Vermiform appendix (tissue), 1 donor: Measurements from ENCODE around the genes SMYD3, OR2G3, OR2T8, OR2AK2, OR2T33 and OR2T29.

GRCh38 chr1:246506304-246507497 lies at the start of gene SMYD3:
Gene SMYD3 (minus strand): TSS chr1:246507279.
- PRO-cap, result bidirectional peak, plus-strand start at chr1:246507361, minus-strand start at chr1:246507272

DNA sequence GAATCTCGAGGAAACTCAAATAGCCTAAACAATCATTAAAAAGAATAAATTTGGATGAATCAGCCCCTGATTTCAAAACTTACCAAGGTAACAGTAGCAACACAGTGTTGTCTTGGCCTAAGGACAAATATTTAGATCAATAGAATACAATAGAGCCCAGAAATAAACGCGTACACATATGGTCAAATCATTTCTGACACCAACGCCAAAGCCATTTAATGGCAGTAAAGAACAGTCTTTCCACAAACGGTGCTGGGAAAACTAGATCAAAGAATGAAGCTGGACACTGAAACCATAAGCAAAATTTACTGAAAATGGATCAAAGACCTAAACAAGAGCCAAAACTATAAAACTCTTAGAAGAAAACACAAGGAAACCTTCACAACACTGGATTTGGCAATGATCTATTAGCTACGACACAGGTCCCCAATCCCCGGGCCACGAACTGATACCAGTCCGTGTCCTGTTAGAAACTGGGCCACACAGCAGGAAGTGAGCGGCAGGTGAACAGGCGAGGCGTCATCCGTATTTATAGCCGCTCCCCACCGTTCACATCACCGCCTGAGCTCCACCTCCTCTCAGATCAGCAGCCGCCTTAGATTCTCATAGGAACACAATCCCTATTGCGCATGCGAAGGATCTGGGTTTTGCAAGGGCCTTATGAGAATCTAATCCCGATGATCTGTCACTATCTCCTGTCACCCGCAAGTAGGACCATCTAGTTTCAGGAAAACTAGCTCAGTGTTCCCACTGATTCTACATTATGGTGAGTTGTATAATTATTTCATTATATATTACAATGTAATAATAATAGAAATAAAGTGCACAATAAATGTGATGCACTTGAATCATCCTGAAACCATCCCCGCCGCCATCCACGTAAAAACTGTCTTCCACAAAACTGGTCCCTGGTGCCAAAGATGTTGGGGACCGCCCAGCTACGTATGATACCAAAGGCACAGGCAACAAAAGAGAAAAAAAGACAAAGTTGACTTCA lies 11.9 kb downstream of the TFB2M start:
- PRO-cap, result no peak

DNA sequence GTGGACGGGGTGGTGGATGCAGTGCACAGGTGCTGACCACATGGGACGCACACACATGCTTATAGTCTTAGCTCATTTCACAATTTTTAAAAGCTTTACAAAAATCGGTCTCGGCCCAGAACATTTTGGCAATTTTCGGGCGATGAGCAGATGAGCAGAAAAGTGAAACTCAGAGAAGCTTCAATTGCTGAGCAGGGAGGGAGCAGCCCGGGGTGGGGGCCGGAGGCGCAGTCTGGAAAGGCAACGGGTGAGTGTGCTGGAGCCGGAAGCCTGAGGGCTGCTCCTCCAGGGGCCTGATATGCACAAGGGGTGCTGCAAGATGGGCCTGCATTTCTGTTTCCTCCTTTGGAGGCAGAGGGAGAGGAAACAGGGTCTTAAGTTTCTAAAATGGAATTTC lies 60.6 kb downstream of the SCCPDH start:
- PRO-cap, result unidirectional peak, plus-strand start at position 213 of the sequence

DNA sequence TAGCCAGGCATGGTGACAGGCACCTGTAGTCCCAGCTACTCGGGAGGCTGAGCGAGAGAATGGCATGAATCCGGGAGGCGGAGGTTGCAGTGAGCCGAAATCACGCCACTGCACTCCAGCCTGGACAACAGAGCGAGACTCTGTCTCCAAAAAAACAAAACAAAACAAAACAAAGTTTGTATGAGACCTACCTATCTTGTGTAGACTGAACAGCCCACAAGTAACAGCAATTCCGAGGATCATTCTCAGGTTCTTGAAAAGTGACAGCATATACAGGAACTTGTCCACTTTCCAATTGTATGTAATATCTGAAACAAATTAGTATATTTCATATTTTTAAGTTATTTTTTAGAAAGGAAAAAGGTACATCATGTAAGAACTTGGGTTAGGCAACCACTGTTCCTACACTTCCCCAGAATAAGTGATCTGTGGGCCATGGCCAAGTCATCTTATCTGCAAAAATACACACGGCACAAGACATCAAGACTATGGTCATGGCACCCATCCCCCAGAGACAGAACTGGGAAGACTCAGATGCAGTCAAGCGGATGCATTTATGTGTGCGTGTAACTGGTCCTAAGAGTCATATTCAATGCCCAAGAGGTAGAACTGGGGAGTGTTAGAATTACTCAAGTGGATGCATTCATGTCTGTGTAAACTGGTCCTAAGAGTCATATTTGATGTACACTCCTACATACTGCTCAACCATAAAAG lies 26.2 kb downstream of the AHCTF1 start:
- PRO-cap, result no peak

GRCh38 chr1:247150471-247151234 lies 21.2 kb downstream of the ZNF124 start:
- PRO-cap, result no peak

DNA sequence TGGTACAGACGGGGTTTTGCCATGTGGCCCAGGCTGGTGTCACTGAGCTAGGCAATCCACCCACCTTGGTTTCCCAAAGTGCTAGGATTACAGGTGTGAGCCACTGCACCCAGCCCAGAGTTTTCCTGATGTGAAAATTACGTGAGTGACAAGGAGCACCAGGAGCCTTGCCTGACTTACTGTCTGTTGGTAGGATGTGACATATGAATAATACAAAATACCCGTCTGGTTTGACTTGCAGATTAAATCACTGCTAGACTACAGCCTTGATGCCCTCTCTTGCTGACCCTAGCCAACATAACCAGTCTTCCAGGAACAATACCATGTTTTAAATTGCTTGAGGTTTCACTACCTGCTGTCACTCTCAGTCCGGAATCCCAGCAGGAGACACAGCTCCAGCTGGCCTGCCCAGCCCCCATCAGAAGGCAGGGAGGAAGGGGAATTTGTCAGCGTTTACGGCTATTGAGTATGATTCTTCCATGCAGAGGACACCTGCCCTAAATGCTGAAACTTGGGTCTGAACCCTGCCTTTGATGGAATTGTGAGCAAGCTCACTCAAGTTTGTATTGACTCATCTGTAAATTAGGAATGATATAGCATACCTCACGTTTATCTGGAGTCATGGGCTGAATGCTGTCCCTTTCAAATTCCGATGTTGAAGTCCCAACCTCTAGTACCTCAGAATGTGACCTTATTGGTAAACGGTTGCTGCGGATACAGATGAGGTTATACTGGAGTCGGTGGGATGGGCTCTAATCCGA lies 33.0 kb downstream of the ZNF496 start:
- PRO-cap, result no peak

- PRO-cap, result bidirectional peak, plus-strand start at chr1:247331321, minus-strand start at chr1:247331221
Observed at GRCh38 chr1:247331076-247331252, 703 bp downstream of the ZNF496 start.

GRCh38 chr1:247347468-247348398 lies 16.1 kb upstream of the ZNF496 start:
- PRO-cap, result no peak

DNA sequence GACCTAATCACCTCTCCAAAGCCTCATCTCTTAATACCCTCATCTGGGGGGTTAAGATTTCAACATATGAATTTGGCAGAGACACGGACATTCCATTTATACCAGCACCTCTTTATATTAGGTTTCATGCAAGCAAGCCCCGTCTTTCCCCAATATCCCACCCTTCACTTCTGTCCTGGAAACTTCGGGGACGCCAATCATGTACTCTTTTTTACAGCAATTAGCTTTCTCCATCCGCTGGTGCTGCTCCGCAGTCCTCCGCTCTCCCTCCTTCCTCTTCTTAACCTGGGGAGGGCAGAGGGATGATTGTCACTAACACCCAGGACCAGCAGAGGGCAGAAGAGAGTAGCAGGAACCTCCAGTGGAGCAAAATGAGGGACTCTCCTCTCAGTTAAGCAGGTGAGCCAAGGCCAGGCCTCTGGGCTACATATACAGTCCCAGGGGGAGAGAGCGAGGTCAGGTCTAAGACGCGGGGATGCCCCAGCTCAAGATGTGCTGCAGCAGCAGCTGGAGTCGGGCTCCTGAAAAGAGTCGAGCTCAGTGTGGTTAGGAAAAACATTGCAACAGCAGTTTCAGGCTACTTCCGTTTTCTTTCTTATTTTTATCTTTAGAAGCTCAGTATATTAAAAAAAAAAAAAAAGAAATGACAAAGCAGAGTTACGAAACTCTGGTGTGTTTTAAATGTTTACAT lies 25.9 kb upstream of the NLRP3 start:
- PRO-cap, result no peak

- PRO-cap, result no peak
Observed at GRCh38 chr1:247605551-247605875, at the start of gene OR2G3. Gene OR2G3 (plus strand): TSS chr1:247605586.

DNA sequence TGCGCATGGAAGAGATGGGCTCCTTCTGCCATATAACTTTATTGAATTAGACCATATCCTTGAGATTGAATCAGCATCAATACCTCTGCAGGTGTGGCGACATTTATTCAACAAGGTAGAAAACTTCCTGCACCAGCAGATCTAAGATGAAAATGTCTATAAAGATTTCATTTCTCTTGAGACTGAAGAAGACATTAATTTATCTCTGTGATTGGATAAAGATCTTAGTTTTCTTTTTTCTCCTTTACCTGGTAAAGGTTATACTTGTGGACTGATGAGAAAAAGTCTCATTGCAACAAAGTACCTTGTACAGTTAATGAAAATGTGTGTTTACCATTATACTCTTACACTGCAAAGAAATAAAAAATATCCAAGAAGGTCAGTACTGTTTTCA lies at the start of gene OR2T8:
OR2T8 (plus strand) TSS at position 289 of the 394 bp plus-strand sequence.
- PRO-cap, result no peak

GRCh38 chr1:247964821-247965300 lies at the start of gene OR2AK2:
Gene OR2AK2 (plus strand): TSS chr1:247965233.
- PRO-cap, result no peak

GRCh38 chr1:248277858-248278270 lies at the start of gene OR2T33:
Gene OR2T33 (minus strand): TSS chr1:248277976.
- PRO-cap, result no peak

- PRO-cap, result no peak
Observed at GRCh38 chr1:248562601-248563213, at the start of gene OR2T29. Gene OR2T29 (minus strand): TSS chr1:248562772.

DNA sequence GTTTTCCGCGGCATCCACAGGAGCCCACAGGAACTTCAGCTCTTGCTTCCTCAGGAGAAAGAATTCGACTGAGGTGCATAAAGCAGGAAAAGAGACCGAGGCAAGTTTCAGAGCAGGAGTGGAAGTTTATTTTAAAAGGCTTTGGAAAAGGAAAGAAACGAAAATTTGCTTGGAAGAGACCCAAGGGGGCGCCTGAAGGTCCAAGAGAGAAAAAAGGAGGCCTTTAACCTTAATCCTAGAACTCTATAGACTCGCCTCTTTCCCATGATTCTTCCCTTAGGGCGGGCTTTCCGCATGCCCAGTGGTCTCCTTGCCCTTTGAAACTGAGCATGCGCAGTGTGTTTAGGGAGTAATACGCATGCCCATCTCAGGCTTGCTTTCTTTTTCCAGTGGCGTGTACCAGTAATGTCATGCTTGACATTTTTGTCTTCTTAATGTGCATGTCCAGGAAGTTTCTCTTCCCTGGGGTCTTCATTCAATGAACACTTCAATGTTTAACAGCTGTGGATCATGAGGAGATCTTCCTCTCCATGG lies 24.6 kb downstream of the LYPD8 start:
- PRO-cap, result no peak

- PRO-cap, result no peak
Observed at GRCh38 chr1:248917231-248917785, 11.3 kb downstream of the PGBD2 start.